Colon Carcinoma Metastatic in the Lung (tissue), 2 donors: ENCODE measurements around a stretch of chr4.

- PRO-cap, 2 experiments, result no peak in any of the 2 experiments
Observed at GRCh38 chr4:73256449-73256743, 2.2 kb downstream of the ANKRD17 start.

- PRO-cap, 2 experiments, result no peak in any of the 2 experiments
Observed at GRCh38 chr4:73256973-73257615, 1.5 kb downstream of the ANKRD17 start.

DNA sequence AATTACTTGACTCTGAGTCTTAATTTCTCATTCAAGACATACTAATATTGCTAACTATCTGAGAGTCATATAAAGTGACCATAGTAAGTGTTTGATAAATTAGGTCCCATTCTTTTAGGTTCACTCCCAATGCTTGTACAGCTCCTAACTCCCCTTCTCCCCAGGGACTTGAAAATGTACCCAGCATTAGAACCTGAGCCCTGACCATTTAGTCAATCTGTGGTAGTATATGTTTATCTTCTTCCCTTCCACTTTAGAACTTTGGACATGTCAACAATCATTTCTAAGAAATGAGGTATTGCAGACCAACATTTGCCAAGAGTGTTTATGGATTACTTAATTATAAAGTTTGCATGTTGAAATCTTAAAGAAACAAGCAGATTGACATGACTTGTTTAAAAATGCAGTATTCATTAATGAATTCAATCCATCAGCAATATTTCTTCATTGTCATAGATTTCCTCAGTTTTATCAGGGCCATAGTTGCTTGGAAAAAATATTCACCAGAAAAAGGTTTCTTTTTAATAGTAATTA, 26.0 kb downstream of the AFM start:
- PRO-cap, 2 experiments, result no peak in any of the 2 experiments

- PRO-cap, 2 experiments, result no peak in any of the 2 experiments
Observed at GRCh38 chr4:73589268-73589871, 30.9 kb downstream of the RASSF6 start.

DNA sequence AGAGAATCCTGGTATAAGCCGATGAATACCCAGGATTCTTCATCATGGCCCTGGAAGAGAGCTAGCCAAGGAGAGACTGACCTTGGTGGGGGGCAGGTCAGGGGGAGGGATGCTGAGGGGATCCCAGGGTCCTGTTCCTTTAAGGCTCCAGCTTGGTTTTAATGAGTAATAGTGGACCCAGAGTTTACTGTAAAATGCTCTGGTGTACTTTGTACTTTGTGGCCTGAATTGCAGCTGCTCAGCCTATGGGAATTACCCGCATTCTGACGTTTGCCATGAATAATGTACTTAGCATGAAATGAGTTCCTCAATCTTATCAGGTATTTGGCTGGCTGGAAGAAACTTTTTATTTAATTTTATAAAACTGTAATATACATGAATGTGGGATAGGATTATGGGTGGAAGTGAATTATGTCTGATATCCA, 16.8 kb downstream of the RASSF6 start:
- PRO-cap, 2 experiments, result no peak in any of the 2 experiments

GRCh38 chr4:73669689-73670187, 49.5 kb upstream of the RASSF6 start:
- PRO-cap, 2 experiments, result no peak in any of the 2 experiments

DNA sequence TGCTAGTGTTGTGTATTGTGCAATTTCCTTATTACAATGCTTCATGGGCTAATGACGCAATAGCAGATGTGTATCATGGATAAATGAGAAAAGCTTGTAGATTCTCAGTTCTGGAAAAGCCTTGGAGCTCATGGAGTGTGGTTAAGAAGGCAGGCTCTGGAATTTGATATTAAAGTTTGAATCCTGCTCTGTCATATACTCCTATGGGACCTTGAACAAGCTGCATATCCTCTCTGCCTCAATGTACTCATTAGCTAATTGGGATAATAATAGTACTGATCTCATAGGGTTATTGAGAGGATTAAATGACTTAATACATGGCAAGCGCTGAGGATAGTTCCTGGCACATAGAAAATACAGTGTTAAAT, 18.8 kb upstream of the CXCL8 start:
- PRO-cap, 2 experiments, result no peak in any of the 2 experiments

- PRO-cap, 2 experiments, result no peak in any of the 2 experiments
Observed at GRCh38 chr4:73884603-73884912, 15.4 kb downstream of the CXCL1 start.

DNA sequence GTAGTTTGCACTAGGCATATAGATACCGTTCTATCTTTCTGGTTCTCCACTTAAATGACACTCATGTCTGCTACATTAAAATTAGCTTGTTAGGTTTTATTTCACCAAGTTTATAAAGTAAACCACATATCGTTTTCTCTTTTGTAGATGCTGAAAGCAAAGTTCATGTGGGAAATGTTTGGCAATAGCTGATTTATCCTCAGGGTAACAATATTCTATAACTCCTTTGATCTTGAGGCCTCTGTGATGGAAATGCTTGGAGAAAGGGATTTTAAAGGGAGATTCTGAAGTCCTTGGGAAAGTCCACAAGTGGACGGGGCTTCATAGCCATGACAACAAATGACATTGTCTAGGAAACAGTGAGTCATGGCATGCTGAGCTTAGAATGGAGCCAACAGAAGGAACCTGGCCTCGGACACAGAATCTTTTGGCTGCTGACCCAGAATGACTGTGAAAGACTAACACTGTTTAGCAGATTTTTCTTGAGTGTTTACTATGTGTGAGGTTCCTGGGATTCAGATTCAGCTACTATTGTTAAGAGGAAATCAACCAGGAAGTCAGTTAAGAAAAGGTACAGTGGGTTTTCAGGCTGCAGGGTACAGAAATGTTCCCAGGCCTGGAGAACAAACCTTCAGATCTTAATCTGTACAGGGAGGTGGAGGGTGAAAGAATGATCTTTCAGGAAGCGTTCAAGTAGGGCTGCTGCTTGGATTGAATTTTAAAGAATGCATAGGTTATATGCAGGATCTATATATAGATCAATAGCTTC, 18.0 kb upstream of the CXCL2 start:
- PRO-cap, 2 experiments, result peak in 2 of 2 experiments; most common plus-strand start position 397 of the sequence (in 1)

GRCh38 chr4:74167591-74167919, 9.6 kb downstream of the MTHFD2L start:
- PRO-cap, 2 experiments, result no peak in any of the 2 experiments

DNA sequence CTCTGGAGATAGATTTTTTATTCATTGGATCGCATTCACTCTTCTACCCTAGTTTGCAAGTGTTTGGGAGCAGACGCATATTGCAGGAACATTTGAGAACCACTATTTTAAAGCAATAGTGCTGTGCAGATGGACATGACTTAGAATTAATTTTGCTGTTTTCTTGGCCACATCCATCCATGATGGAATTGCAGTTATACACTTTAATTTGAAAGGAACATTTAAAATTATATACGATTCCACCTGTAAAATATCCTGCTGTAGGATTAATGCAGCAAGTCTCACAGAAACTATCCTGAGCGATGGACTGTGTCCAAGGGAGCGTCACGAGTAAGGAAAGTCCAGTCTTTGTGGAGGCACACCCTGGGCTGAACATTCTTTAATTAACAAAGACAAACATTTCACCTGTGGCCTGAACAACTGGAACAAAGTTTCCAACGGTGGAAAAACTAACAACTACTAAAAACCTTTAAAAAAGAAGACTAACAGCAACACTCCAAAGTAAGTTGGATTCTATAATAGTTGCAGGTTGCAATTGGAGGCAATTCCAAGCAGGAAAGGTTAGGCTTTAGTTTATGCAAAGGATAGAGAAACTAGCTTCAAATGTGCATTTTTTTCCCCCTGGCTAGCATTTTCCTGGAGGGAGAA, 10.9 kb downstream of the EREG start:
- PRO-cap, 2 experiments, result no peak in any of the 2 experiments

DNA sequence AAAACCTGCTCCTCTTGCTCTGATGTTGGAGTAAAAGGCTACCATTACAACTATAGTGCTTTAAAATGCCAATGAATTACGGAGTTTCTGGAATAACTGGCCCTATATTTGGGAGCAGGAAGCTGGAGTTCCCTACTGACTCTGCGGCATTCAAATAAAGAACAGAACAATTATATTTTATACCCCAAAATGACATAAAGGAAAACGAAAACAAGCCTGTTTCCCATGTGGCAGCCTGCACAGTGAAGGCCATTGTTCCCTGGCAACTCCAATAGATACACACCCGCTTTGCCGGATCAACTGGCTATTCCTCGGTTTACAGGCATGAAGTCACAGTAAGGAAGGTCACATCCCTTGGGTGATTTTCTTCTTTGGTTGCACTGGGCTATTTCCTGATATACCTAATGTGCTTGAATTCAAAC, 84.6 kb downstream of the AREG start:
- PRO-cap, 2 experiments, result peak in 2 of 2 experiments; most common plus-strand start position 307 of the sequence (in 1); most common minus-strand start position 152 of the sequence (in 2)

DNA sequence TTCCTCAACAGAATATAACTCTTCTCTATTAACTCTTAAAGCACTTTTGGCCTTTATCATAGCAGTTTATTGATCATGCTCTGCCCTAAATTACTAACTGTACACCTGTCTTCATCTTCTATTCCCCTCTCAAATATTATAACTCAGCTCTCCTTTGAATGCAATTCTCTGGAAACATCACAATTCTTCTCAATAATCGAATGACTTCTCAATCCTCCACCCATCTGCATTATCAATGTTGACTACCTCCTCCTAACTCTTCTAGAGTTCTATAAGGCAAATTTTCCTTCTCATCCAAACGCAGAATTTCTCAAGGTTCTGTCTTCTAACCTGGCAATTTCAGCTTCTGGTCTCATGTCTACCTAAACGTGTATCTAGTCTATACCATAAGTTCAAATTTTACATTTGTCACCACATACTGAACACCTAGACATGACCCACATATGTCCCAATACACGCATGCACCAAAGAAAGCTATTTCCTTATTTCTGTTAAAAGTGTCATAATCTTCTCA, 4.3 kb downstream of the G3BP2 start:
- PRO-cap, 2 experiments, result no peak in any of the 2 experiments

DNA sequence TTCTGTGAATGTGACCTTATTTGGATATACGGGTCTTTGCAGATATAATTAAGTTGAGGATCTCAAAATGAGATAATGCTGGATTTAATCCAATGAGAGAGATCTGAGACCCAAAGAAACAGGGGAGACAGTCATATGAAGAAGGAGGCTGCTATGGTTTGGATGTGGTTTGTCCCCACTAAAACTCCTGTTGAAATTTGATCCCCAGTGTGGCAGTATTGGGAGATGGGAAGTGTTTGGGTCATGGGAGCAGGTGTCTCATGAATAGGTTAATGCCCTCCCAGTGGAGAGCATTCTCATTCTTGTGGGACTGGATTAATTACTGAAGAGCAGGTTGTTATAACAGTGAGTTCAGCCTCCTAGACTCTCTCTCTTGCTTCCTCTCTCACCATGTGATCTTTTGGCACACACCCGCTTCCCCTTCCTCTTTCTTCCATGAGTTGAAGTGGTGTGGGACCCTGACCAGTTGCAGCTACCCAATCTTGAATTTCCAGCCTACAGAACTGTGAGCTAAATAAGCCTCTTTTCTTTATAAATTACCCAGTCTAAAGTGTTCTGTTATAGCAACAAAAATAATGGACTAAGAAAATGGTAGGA, 70.3 kb downstream of the PPEF2 start:
- PRO-cap, 2 experiments, result no peak in any of the 2 experiments

- PRO-cap, 2 experiments, result no peak in any of the 2 experiments
Observed at GRCh38 chr4:75988972-75989877, 1.5 kb downstream of the SDAD1 start.

- PRO-cap, 2 experiments, result no peak in any of the 2 experiments
Observed at GRCh38 chr4:75989878-75990484, 764 bp downstream of the SDAD1 start.

DNA sequence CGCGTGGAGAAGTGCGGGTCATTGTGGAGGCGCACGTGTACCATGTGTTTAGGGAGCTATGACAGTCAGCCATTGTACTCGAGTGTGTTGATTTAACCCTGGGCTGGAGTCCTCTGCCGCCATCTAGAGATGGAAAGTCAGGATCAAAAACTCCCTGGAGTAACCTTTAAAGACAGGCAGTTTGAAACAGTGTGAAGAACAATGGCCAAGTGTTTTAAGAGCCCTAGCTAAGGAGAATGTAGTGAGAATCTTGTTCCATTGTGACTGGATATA, 12.7 kb downstream of the ART3 start:
- PRO-cap, 2 experiments, result no peak in any of the 2 experiments

- PRO-cap, 2 experiments, result no peak in any of the 2 experiments
Observed at GRCh38 chr4:76199609-76200185, 13.9 kb downstream of the SCARB2 start.

DNA sequence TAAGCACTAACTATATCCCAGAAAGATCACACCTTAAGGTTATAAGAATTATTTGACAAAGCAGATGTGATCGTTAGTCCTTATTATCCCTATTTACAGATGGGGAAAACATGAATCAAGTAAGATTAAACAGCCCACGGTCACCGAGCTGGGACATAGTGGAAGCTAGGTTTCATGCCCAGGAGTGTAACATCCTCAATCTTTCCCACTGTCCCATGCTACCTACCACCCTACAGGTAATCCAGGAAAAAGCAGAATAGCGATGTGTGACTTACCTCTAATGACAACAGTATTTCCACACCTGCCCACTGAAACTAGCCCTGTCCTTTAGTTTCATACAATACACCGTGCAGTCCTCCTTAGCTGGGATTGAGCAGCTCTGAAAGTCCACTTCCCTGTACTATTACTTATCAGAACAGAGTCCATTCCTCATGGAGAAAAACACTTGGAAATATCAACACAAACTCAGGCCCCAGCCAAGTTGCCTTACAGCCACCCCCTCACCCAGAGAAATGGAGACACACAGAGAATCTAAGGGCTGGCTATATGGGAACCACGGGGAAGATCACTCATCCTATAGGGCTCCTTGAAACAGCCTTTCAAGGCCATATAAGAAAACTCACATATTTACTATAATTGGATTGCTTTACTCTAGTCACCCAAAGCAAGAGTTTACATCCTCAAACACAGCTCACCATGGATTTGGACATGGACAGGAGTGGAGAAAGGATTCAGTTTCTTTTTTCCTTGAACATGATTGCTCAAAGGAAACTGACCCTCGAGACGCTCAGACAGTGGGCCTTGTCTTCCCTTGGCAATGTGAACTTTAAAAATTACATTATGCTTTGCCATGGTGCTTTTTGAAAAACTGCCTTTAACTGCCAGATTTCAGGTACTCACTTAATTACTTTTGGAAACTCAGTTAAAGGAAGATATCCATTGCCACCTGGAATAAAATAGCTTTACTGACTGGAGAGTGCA, 1.8 kb downstream of the SCARB2 start:
- PRO-cap, 2 experiments, result no peak in any of the 2 experiments

DNA sequence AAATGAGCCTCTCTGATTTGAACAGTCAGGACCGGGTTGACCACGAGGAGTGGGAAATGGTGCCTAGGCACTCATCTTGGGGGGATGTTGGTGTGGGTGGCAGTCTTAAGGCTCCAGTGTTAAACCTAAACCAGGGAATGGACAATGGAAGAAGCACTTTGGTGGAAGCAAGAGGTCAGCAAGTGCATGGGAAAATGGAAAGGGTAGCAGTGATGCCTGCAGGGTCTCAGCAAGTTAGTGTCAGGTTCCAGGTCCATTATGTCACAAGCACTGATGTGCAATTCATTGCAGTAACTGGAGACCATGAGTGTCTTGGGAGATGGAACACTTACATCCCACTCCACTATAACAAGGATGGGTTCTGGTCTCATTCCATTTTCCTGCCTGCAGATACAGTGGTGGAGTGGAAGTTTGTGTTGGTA, 3.0 kb downstream of the STBD1 start:
- PRO-cap, 2 experiments, result no peak in any of the 2 experiments